ENCODE measurements around a stretch of chr2.

DNA sequence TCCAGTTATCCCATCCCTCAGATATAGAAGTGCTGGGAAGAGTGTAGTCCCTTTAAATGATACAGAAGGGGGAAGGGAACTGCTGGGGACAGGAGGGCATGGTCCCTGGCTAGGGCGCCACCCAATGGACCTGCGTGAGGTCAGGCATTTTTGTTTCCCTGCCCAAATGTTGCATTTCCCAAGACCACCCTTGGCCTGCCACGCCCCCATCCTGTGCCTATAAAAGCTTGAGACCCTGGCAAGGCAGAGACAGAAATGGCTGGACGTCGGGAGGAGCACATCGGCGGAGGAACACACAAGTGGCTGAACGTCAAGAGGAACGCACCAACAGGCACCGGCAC, 35.8 kb downstream of the DCDC2C start:
- RRBS: no CpG with 5 or more reads among the region's 10 CpGs

GRCh38 chr2:4283867-4284124, 580.4 kb downstream of the DCDC2C start:
- RRBS: no CpG with 5 or more reads among the region's 2 CpGs

GRCh38 chr2:5725654-5726257, 33.6 kb downstream of the SOX11 start:
- RRBS: 5% methylated on average over 4 of the region's 19 CpGs

GRCh38 chr2:5776973-5777612, 84.9 kb downstream of the SOX11 start:
- RRBS: no CpG with 5 or more reads among the region's 5 CpGs

GRCh38 chr2:6650147-6650934, 215.4 kb downstream of the CMPK2 start:
- RRBS: no CpG with 5 or more reads among the region's 11 CpGs

DNA sequence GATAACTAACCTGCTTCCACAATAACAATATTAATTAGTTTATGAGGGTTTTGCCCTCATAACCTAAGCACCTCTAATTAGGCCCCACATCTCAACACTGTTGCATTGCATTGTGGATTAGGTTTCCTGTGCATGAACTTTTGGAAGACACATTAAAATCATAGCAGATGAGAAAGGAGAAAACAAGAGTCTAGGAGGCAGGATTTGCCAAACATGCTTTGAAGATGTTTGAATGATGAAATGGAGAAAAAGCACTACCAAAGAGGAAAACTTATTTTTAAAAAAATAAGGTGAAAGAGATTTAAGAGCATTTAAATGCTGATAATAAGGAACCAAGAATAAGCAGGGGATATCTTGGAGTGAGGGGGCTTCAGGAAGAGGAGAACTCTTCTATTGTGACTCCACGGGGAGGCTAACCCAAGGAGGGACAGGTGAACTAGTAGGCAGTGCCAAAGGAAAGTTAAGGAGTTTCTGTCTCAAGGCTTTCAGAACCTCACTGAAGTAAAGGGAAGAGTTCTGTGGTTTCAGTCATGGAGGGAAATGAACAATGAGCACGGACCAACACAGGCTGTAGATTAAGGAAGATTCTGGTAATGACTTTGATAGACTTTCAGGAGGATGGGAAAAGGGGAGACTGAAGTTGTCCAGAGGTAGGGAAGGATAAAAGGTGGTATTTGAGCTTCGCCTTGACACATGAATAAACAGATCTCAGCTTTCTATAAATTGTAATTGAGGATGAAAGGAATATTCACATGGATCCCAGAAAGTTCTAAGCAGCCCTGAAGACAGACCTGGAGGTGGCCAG, 147.1 kb downstream of the RNF144A start:
- RRBS: no CpG with 5 or more reads among the region's 3 CpGs

GRCh38 chr2:7430901-7431837, 514.0 kb downstream of the RNF144A start:
- RRBS: 46% methylated on average over 33 of the region's 59 CpGs

DNA sequence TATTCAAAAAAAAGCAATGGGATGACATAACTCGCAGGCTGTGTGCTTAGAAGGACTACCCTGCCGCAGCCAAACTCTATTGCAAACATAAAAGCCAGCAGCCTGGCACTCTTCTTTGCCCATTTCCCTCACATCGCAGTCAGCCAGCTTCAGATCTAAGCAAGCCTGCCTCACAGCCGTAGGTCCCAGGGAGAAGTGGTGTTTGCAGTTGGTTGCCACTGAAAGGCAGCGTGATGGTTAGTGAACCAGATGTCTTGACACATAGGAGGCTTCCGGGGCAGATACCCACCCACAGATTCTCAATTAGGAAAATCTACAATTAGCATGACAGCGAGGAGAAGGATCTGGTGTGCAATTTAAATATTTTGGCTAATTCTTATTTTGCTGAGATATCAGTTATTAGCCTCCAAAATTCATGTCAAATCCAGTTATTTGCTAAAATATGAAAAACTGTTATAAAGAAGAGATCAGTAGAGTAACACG, 655.3 kb downstream of the RNF144A start:
- RRBS: no CpG with 5 or more reads among the region's 8 CpGs

GRCh38 chr2:7726882-7727591, 809.8 kb downstream of the RNF144A start:
- RRBS: no CpG with 5 or more reads among the region's 5 CpGs

GRCh38 chr2:7745308-7745847, 828.2 kb downstream of the RNF144A start:
- RRBS: no CpG with 5 or more reads among the region's 4 CpGs

- RRBS: no CpG with 5 or more reads among the region's 6 CpGs
Observed at GRCh38 chr2:8238842-8239380, 442.9 kb upstream of the ID2 start.

- RRBS: no CpG with 5 or more reads among the region's 4 CpGs
Observed at GRCh38 chr2:8409227-8409575, 272.7 kb upstream of the ID2 start.

DNA sequence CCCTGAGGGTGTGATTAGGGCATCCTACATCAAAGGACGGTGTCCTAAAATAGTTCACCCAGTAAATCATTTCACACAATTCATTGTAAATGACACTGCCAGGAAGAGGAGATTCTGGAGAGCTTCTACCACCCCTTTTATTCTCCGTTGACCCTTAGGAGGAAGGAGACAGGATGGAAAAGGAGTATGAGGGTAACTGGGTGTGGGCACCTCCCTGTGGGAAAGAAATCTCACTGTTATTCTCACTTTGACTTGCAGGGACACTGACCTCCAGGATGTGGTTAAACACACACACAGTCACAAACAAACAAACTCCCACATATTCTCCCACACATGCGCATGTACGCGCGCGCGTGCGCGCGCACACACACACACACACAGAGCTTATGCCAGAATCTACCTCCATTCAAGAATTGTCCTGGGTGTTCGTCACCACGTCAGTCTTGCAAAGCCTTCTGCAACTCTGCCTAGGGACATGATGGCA, 256.4 kb upstream of the ID2 start:
- RRBS: no CpG with 5 or more reads among the region's 13 CpGs

DNA sequence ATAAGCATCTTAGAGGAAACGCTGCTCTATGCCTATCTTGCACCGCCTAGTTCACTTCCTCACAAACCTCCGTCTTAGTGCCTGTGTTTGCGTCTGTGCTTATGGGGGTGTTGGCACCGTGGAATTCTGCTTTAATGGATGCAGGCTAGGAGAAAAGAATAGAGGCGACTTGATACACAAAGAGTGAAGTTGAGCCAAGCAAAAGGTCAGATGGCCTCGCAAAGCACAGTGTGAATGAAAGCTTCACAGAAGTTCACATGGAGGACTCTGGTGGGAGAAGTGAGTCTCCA, 255.2 kb upstream of the ID2 start:
- RRBS: no CpG with 5 or more reads among the region's 7 CpGs

GRCh38 chr2:8479152-8479888, 202.5 kb upstream of the ID2 start:
- RRBS: no CpG with 5 or more reads among the region's 15 CpGs

GRCh38 chr2:8491342-8491615, 190.6 kb upstream of the ID2 start:
- RRBS: no CpG with 5 or more reads among the region's 5 CpGs

GRCh38 chr2:8515157-8515818, 166.6 kb upstream of the ID2 start:
- RRBS: no CpG with 5 or more reads among the region's 11 CpGs

DNA sequence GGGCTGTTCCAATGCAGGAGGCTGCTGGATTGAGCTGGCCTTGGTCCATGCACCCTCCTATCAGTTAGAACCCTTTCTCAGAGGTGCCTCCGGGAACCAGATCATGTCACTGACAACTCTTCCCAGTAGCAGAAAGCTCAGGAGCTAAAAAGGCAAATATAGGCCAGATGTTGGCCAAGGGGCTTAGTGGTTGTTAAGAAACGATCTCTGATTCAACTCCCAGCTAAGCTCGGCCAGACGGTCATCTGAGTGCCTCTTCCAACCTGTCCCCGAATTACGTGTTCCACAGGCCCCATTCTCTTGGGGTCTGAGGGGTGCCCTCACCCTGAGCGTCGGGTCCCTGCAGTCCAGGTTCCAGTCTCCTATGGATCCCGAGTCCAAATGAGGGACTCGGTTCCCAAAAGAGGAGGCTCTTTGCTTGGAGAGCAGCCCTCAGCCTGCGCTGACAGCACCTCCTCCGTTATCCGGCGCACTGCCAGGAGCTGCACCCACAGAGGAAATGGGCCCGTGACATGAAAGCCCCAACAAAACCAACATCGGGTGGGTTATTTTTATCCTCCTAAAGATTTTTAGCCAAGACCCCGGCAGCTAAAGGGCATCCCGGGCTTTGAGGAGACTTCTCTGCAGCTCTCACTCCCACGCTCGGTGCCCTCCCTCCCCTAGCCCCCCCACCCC, 106.7 kb upstream of the ID2 start:
- RRBS: 62% methylated on average over 1 of the region's 20 CpGs

DNA sequence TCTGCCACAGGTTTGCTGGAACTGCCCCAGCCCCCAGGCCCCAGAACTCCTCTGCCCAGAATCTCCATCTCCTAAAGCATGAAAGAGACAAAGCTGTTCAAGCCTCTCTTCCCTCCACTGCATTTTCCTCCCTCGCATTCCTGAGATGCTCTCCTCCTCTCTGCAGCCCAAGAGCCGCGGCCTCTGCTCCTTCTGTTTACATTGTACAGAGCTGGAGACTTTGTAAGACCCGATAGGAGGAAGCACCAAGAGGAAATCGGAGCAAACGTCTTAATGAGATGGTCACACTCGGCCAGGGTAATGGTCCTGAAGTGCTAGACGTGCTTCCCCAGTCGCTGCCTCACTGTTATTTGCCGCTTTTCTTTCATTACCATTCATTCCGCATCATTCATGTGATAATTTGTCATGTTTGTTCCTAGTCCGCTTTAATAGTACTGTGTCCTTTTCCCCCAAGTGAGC, 45.1 kb upstream of the ID2 start:
- RRBS: no CpG with 5 or more reads among the region's 12 CpGs

DNA sequence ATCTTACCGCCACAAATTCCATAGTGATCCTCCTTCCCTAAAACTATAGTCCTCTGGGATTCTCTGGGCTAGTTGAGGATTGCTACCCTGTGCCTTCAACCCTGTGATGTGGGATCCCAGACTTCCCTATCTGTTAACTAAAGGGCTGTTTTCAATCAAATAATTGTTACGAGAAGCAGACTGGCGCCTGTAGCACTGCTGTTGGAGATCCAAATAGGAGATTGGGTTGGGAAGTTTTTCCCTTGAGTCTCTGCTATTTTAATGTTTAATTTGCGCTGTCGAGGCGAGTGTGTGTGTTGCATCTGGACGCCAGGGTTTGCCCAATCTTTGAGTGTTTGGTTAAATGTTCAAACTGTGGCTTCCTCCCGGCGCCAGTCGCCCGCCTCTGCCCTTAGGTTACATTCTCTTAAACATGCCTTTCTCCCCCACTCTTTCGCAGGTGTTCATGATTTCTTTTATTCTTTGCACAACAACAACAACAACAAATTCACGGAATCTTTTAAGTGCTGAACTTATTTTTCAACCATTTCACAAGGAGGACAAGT, 1.5 kb downstream of the ID2 start:
- RRBS: no CpG with 5 or more reads among the region's 13 CpGs

All from AG09309 (cell line).